Esophagus muscularis mucosa (tissue), 4 donors: Measurements from ENCODE around the genes TNFSF18 and TNFSF4.

DNA sequence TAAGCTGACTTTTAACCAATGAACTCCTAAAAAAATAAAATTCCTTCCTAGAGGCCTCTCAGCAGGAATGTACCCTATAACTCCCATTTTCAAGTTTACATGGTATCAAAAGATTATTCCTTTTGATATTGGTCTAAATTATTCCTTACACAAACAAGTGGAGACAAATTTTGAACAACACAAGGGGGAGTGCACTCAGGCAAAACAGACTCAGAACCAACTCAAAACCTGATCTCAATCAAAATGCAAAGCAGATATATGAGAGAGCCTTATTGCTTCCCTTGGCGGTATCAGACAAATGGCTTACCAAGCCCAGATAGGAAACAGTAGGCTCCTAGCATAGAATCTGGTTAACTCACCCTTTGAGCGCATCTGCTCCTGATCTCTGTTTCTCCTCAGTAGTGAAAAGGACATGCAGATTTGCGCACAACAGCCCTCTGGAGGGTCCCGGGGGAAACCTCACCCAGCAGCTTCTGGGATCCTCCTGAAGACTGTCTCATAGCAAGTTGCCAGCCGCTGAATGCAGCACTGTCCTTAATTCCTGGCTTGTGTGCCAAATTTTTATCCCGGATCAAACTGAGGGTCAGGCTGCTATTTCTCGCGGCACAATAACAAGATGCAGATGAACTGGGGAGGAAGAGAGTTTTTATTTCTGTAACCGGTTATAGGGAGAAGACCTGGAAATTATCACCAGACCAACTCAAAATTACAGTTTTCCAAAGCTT, 192.1 kb downstream of the FASLG start:
- PRO-cap: no peak
- RAMPAGE, long total RNA, 4 experiments: no peak in any of the 4 experiments

- PRO-cap: no peak
- RAMPAGE, long total RNA, 4 experiments: no peak in any of the 4 experiments
Measured at GRCh38 chr1:172906603-172907196, 144.0 kb downstream of the TNFSF18 start.

GRCh38 chr1:173050765-173051086, at the start of gene TNFSF18:
Gene TNFSF18 (minus strand): TSS chr1:173050941.
- PRO-cap: no peak
- RAMPAGE, long total RNA, 4 experiments: no peak in any of the 4 experiments

- PRO-cap: no peak
- RAMPAGE, long total RNA, 4 experiments: no peak in any of the 4 experiments
Measured at GRCh38 chr1:173051087-173051306, 256 bp upstream of the TNFSF18 start.

- PRO-cap: no peak
- RAMPAGE, long total RNA, 4 experiments: no peak in any of the 4 experiments
Measured at GRCh38 chr1:173206655-173207628, at the start of gene TNFSF4. Gene TNFSF4 (minus strand): TSS chr1:173207331.

GRCh38 chr1:173443645-173444440, 33.3 kb upstream of the PRDX6 start:
- PRO-cap: no peak
- RAMPAGE, long total RNA, 4 experiments: no peak in any of the 4 experiments

DNA sequence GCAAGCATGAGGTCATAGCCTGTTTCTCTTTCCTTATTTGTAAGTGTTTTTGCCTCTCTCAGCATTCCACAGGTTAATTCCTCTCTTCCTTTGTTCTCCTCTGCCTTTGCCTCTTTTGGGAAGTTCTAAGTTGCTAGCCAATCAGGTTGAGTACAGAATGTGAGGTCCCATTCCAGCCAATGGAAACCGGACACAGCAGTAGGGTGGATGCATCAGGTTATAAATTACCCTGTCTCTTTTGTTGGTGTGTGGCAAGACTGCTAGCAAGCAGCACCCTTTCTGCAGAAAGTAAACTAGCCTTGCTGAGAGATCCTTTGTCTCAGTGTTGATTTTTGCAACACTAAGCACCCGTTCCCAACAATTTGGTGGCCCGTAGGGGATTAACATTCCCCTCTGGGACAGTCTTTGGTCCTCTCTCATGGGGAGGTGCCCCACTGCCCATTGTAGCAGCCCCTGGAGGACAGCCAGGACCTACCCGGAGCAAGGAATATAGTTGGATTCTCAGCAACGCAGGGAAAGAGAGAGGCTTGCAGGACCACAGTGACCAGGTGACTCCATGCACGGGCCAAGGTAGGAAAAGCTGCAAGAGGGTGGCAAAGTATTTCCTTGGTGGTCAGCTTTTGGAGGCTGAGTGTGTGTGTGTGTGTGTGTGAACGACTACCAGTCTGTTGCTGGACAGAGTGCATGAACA, 2.5 kb downstream of the TEX50 start:
- PRO-cap: no peak
- RAMPAGE, long total RNA, 4 experiments: no peak in any of the 4 experiments

- PRO-cap: no peak
- RAMPAGE, long total RNA, 4 experiments: no peak in any of the 4 experiments
Measured at GRCh38 chr1:173825152-173825484, 435 bp upstream of the CENPL start.

- PRO-cap: unidirectional peak, minus-strand start at chr1:173870327
- RAMPAGE, long total RNA, 4 experiments: no peak in any of the 4 experiments
Measured at GRCh38 chr1:173870259-173871140, 2.3 kb downstream of the ZBTB37 start.

DNA sequence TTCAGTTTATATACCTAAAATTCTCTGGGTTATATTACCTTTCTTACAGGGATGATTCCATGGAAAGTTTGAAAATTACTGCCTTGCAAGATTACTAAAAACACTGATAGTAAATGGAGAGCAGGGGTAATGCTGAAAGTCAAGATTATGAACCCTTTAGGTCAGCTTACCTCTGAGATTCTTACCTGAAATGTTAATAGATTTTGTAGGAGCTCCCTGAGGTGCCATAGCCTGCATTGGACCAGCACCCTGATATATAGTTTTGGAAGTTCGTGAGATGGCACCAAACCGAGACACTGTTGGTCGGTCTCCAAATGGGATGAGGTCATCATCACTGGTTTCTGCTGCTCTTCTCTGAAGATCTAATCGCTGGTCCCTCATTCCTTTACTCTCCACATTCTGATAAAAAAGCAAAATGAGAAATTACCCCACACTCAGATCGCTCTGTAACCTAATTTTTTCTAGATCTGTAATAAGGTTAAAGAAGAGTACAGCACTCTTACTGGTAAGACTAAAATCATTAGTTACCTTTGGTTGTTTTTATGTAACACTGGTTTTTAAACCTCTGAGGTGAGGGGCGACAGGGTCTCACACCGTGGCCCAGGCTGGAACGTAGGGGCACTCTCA, 30.2 kb upstream of the SERPINC1 start:
- PRO-cap: no peak
- RAMPAGE, long total RNA, 4 experiments: no peak in any of the 4 experiments

GRCh38 chr1:173961611-173962229, 44.6 kb upstream of the SERPINC1 start:
- PRO-cap: no peak
- RAMPAGE, long total RNA, 4 experiments: no peak in any of the 4 experiments

DNA sequence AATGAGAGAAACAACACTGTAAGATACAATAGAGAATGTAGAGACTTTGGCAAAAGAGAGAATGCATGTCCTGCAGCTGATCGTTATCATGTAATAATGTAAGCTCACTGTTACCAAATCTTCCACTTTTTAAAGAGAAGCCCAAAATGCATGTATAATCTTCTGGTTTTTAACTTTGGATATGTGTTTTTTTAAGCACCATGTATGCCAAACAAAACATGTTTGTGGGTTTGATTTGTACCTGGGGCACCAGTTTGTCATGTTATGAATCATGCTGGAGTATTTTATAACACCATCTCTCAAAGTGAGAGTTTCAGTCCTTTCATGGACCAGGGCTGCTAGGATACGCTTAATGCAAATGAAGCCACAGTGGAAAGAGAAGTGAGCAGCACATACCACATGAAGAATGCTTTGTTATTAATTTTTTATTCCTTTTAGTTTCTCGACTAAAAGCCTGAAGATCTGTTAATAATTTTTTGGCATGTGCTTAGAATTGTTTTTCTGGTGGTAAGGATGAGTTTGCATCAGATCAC, 2.2 kb upstream of the RABGAP1L start:
- PRO-cap: no peak
- RAMPAGE, long total RNA, 4 experiments: no peak in any of the 4 experiments

- PRO-cap: no peak
- RAMPAGE, long total RNA, 4 experiments: no peak in any of the 4 experiments
Measured at GRCh38 chr1:174383681-174384015, 64.1 kb upstream of the GPR52 start.

GRCh38 chr1:174618532-174619214, 170.9 kb downstream of the GPR52 start:
- PRO-cap: no peak
- RAMPAGE, long total RNA, 4 experiments: no peak in any of the 4 experiments

GRCh38 chr1:174817439-174818327, 182.1 kb upstream of the CACYBP start:
- PRO-cap: no peak
- RAMPAGE, long total RNA, 4 experiments: no peak in any of the 4 experiments

GRCh38 chr1:174898386-174899284, 101.1 kb upstream of the CACYBP start:
- PRO-cap: no peak
- RAMPAGE, long total RNA, 4 experiments: no peak in any of the 4 experiments

DNA sequence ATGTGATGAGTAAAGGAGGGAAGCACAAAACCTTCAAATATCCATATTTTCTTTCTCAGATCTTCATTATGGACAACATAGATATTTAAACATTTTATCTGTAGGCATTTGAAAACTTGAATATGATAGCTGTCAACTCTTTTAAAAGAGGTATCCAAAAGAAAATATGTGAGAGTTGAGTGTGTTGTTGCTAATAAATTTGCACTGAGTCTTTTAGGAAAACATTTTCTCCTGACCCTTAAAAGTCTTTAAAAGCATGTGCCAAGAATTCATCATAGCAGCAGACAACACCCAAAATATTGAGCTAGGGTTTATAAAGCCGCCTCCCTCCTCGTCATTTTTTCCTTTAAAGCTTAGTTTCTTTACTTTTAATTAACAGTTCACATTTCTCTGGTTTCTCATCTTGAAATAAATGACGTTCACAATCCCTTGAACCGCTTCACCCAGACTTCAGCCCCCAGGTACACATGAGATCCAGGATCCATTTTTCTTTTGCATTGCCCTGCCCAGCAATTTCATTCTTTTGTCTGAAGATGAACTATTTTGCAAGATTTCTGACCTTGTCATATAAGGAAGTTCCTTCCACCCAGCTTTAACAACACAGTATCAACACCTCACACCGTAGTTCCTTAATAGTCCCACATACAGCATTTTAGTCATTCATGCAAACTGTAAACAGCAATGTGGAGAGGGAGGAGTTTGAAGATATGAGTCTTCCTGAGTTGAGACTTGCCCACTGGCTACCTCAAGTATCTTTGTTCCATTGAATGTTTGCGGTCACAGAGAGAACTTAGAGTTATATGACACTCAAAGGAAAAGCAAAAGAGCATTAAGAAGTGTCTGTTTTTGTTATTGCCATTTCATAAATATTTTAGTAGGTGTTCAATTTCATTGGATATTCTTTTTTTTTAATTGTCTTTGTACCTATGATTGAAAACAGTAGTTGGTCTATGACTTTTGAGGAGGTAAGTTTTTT, 35.4 kb upstream of the CACYBP start:
- PRO-cap: unidirectional peak, plus-strand start at position 763 of the sequence
- RAMPAGE, long total RNA, 4 experiments: no peak in any of the 4 experiments

DNA sequence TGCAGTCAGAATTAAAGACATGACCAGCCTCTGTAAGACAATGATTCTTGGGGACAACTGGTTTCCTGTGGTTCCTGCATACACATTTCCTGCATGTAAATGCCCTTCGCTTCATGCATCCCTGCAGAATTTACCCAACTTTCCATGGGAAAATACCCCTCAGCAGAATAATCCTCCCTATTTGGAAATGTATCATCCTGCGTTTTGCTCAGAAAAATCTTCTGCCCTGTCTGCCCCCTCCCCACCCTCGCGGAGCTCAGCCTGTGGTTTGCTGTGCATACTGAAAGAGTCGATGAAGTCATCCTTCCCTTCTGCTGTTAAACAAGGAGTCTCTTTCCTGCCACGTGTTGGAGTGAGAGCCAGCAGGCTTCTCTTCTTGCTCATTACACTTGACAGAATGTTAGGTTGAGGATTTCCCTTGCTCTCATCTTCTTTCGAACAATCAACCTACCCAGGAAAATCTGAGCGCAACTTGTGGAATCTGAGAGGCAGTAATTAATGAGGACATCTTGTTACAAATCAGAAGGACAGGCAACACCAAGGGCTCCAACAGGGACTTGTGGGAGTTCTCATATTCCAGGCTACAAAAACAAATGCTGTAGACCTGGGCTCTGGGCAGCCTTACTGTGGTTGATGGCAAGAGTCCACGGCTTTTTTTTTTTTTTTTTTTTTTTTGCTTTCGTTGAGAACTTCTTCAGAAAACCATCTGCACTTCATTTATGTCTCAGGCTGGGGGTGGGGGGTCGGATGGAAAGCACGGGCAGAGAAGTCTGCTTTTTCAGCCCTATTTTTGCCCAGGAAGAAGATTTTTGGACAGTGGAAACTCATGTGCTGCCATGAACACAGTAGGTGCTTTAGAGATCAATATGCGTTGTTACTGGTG, 4.9 kb downstream of the TNN start:
- PRO-cap: no peak
- RAMPAGE, long total RNA, 4 experiments: no peak in any of the 4 experiments

DNA sequence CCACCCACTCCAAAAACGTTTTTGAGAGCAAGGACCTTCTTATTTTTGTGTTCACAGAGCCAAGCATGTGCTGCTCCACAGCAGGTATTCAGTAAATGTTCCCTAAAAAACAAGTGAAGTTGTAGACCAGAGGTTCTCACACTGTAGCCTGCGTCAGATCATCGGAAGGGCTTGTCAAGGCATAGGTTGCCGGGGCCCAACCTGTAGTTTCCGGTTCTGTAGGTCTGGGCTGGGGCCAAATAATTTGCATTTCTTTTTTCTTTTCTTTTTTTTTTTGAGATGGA, 50.3 kb downstream of the KIAA0040 start:
- PRO-cap: no peak
- RAMPAGE, long total RNA, 4 experiments: no peak in any of the 4 experiments

DNA sequence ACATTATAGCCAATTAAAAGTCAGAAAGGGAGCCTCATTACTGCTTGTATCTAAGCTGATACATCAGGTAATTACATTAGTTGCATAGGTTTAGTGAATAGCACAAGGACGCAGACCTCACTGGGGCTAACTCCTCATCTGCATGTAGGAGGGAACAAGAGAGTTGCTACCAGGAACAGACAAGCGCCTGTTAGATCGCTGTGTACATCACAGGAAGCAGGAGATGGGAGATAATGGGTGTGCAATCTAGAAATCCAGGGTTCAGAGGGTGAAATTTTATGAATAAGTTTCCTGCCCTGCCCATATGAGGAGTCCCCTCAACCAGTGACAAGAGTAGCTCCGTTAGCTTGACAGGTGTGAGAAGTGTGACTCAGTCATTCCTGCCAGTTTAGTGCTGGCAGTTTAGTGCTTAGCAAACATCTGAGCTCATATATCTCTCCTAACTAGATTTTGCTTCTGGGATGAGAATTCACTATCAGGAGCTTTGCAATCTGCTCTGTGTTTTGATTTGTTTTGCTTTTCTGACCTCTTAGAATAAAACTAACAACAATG, 96.8 kb upstream of the TNR start:
- PRO-cap: no peak
- RAMPAGE, long total RNA, 4 experiments: no peak in any of the 4 experiments